ENCODE data around the gene ANO2.

- RAMPAGE, long total RNA = no peak
- RRBS = 92% methylated on average over 3 of the region's 9 CpGs
These were observed 173.4 kb downstream of the TSPAN9 start for GRCh38 chr12:3250425-3251056.

GRCh38 chr12:3263368-3264210 lies 186.4 kb downstream of the TSPAN9 start:
- RAMPAGE, long total RNA = no peak
- RRBS = no CpG with 5 or more reads among the region's 24 CpGs

GRCh38 chr12:3278424-3278818 lies 201.2 kb downstream of the TSPAN9 start:
- RAMPAGE, long total RNA = no peak
- RRBS = no CpG with 5 or more reads among the region's 6 CpGs

- RAMPAGE, long total RNA = no peak
- RRBS = 75% methylated on average over 4 of the region's 17 CpGs
These were observed 180.0 kb upstream of the PRMT8 start for GRCh38 chr12:3310963-3311460.

GRCh38 chr12:3816071-3816668 lies 57.0 kb downstream of the PARP11 start:
- RAMPAGE, long total RNA = no peak
- RRBS = no CpG with 5 or more reads among the region's 4 CpGs

DNA sequence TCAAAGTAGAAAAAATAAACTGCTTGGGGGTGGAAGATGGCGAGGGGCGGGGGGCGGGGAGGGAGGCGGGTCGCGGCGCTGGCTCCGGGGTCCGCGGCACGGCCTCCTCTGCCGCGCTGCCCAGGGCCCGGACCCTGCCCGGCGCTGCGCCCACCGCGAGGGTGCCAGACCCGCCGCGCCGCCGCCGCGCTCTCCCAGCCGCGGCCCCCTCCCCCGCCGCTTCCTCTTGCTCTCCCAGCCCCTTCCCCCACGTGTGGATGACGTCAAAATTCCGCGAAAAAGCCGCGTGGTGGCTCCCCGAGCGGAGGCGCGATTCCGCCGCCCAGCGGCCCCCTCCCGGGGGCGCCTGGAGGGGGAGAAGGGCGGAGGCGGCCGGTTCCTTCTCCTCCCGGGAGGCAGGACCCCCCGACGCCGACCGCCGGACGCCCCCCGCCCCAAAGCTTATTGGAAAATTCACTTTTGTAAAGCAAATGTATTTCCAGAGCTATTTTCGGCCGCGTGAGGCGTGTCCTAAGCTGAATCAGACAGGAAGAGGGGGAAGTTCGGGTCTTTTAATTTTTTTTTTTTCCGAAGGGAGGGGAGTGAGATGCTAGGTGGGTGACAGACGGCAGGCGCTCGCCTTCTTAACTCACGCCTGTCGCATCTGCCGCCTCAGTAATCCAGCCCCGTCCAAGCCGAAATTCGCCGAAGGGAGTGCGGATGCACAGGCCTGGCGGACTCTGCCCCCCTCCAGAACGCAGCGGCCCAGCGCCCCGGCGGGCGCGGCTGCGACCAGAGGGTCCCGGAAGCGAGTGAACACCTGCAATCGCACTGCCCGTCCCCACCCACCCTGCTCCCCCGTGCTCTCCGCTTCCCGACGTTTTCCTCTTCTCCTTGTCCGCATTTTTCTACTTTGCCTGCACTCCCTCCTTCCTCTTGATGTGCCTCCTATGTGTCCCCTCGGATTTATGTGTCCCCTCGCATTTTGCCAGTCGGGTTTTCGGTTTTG lies 4.1 kb upstream of the CCND2 start:
- RAMPAGE, long total RNA = no peak
- RRBS = 3% methylated on average over 16 of the region's 95 CpGs

DNA sequence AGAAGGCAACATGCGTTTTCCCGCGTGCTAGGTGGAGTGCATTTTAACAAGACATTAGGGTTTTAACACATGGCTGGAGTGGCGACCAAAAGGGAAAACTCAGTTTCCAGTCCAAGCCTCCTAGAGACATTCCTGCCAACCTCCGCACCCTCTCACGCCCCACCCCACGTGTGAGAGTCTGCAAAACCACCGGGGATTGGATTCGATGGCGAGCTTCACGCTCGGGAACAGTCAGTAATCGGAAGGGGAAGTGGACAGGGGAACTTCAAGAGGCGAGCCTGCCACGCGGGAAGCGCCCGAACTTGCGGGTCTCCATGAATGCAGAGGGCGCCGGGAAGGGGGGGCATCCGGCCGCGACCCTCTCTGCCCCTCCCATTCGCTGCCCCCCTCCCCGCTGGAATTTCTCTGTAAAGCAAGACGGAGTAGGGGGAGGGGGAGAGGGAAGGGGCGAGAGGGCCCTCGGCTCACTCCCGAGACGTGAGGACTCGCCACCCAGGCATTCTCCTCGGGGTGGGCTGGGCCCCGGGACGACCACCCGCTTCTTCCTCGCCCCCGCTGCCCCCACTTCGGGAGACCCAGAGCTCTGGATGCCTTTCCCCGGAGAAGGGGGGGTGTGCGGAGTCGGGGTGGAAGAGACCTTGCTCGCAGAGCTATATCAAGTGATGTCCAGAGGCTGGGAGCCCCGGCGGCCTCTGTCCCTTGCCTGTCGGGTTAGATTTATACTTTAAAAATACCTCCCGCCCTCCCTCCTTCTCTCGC lies 2.6 kb upstream of the CCND2 start:
- RAMPAGE, long total RNA = no peak
- RRBS = 2% methylated on average over 10 of the region's 48 CpGs

GRCh38 chr12:4434821-4435081 lies 10.9 kb downstream of the FGF6 start:
- RAMPAGE, long total RNA = no peak
- RRBS = no CpG with 5 or more reads among the region's 2 CpGs

DNA sequence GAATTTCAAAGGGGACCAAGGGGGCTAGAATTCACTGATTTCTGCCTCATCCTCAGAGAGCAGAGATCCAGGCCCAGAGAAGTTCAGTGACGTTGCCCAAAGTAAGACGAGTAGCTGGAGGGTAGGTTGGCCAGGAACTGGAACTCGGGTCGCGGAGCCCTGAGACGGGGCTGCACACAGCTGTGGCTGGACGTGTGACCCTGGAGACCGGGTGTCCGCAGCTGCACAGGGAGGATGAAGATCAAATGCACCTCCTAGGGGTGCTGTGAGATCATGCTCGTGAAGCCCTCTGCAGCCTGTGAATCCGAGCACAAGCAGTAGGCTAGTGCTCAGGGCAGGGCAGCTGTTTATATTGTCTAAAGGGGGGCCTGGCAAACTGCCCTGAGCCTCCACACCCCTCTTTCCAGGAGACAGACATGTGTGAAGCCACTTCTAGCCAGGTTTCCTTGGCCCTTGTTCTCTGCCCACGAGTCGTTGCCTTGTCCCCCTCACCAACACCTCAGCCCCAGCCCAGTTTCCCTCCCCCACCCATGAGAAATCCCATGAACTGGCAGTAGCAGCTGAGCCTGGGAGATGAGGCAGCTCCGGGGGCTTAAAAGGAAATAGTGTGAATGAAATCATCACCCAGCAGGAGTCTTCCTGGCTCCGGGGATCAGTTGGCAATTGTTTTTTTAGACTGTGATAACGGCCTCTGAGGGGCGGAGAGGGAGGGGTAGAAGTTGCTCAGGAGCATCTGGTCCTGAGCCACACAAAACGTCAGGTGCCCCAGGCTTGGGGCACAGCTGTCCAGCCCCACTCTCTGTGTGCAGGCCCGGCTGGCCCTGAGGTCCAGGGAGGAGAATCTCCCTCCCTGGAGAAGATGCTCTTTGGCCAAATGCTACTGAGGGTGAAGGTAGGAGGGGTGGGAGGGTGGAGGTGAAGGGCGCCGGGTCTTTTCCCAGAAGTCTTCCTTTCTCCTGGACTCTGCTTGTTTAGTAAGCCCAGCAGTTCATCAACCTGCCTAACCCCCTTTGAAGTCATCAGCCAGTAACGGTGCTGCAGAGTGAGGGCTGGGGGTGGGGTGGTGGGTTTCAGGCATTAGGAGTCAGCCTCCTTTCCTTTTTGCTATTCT lies 4.1 kb downstream of the FGF6 start:
- RAMPAGE, long total RNA = no peak
- RRBS = 9% methylated on average over 5 of the region's 22 CpGs

DNA sequence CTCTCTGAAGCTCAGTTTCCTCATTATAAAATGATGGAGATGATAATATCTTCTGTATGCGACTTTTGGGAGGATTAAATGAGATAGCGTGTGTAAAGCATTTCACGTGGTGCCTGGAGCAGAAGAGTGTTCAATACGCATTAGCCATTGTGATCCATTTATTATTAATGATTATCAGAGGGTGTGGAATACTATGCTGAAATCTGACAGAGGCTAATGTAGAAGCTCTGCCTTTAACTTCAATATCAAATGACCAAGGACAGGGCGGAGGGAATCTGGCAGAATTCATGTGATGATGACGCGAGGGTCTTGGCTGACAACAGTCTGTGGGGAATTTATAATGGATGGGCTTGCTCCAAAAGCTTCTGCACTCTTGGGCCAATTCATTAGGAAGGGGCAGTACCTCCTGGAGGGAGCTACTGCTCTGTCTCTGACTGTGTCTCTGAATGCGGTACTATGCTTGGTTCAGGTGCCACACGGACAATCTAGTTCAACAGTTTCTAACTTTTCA lies 42.8 kb upstream of the KCNA6 start:
- RAMPAGE, long total RNA = no peak
- RRBS = no CpG with 5 or more reads among the region's 9 CpGs

- RAMPAGE, long total RNA = no peak
- RRBS = no CpG with 5 or more reads among the region's 24 CpGs
These were observed 1.3 kb upstream of the NTF3 start for GRCh38 chr12:5430629-5431046.

DNA sequence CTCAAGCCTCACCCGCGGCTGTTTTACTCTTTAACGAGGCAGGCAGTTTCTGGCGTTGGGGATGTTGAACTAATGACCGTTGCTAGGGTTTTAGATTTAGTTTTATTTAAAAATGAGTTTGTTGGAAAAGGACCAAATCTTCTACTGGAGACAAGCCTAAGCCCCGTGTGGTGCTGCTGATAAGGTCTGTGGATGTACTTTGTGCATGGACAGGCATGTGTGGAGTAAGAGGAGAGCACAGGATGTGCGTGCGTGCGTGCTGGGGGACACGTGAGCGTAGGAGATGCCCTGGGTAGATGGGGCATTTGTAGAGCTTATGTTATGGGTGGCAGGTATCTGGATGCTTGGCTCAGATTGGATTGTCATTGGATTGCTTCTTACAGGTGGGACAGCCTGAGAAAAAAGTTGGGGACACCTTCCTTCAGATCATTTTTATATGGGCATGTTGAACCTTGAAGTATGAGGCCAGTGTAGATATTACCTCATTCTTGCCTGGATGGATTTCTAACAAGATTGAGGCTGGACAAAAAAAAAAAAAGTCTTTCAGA lies 5.8 kb downstream of the NTF3 start:
- RAMPAGE, long total RNA = no peak
- RRBS = no CpG with 5 or more reads among the region's 11 CpGs

DNA sequence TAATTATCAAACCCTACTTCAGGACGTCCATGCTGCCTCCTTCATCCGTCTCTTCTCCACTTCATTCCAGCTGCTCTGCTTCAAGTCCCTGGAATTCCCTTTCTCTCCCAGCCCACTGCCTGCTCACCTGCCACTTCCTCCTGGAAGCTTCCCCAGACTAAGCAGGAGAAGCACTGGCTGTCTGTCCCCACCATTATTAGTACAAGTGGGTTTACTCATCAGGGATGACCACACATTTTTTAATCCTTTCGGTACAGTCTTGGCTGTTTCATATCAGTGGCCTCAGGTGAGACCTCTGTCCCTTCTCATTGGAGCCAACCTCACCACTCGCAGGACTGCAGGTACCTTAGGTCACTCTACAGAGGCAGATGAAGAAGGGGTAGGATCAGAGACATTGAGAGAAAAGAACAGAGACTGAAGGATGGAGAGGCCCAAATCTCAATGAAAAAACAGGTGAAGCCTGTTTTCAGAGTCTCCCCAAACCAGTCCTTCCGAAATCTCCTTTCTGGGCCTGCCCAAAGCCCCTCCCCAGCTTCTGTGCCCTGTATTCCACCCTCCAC lies 18.0 kb downstream of the ANO2 start:
- RAMPAGE, long total RNA = no peak
- RRBS = no CpG with 5 or more reads among the region's 5 CpGs

DNA sequence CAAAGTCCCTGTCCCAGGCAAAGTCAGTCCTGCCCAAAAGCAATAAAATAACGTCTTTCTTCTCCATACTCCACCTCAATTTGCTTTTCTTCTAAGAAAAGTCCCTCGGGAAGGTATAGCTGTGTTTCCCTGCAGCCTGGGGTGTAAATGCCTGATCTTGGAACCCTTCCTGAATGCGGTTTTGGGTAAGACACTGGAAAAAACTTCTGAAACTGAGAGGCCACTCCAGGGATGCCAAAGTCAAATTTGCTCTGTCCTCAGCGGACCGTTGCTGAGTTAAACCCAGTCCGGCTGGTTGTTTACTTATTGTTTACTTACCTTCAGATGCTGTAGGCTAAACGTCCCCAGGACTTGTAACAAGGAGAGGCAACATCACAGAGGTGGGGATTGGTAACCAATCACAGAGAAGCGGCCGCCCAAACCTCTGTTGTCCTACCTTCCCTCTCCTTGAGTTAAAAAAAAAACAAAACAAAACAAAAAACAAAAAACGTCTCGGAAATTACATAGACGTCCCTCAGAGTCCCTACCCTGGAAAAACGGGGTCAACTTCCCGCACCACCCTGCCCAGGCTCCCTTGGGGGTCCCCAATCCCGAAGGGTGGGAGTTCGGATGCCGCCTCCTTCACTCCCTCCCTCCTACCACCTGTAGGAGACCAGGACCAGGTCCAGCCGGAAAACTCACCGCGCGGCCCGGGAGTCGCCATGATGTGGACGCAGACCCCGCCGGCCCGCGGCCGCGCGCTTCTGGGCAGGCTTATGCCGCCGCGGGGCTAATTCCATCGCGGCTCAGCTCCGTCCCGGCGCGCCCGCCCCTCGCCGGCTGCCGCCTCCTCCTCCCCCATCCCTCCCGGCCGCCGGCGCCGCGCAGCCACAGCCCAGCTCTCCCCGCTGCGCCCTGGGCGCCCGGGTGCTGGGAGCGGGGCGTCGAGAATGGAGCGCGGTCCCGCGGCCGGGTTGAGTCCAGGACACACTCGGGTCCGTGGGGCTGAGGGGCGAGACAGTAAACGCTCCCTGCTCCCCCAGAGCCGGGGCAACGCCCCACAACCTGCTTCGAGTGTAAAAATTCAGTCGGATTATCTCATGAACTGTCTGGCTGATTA lies at the start of gene ANO2:
TSS of gene ANO2 (minus strand) at position 745 of the 1,099 bp plus-strand sequence.
- RAMPAGE, long total RNA = no peak
- RRBS = 2% methylated on average over 34 of the region's 70 CpGs

GRCh38 chr12:5981760-5982004 lies 36.6 kb upstream of the ANO2 start:
- RAMPAGE, long total RNA = no peak
- RRBS = no CpG with 5 or more reads among the region's 4 CpGs

DNA sequence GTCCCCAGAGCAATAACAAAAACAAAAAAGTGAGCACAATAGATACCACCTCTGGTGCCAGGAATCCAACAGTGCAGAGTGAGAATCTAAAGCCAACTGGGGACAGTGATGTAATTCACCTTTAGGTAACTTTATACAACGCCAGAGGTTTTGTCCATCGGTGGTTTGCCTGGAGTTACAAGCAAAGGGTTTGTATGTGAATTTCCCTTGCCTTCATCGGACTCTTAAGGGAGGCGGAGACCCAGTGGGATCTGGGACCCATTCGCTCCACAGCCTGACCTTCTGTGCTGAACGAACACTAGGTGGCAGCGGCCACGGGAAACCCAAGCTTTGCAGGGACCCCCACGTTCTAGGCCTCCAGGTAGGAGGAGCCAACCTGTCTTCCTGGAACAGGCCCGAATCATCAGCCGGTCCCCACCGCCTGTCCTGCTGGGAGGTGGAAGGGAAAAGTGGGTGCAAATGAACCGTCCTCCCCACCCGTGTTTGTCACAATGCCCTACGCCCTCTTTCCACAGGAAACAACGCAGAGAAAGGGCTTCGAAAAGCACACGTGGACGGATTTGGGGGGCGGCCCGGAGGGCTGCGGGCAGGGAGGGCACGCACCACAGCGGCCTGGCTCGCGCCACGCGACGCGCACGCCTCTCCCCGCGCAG lies 68.1 kb downstream of the VWF start:
- RAMPAGE, long total RNA = no peak
- RRBS = no CpG with 5 or more reads among the region's 33 CpGs

DNA sequence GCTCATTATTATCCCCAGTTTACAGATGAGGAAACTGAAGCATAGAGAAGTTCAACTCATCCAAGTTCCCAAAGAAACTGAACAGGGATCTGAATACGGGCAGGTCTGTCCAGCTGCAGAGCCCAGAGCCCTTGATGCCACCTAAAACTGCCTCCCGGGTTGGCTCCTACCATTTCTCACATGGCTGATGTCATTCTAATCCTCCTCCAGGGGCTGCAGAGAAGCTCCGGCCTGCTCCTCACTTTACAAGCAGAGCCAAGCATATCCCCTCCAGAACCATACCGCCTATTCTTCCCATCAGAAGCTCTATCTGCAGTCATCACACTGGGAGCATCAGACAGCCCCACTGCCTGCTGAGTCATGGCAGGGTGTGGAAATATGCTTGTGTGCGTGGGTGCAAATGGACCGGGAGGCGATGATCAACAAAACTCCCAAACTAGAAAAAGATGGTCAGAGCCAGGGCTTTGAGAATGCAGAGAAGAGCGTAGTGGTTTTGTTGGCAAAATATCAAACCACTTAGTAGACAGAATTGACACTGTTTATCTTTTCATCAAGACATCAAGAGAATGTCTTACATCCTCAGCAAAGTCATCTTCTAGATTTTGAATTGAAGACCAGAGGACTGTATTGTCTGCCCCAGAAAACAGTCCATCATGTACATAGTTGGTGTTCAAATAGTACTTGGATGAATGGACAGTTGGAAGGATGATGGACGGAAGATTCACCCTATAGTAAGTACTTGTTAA lies 55.1 kb downstream of the VWF start:
- RAMPAGE, long total RNA = no peak
- RRBS = 33% methylated on average over 2 of the region's 9 CpGs

- RAMPAGE, long total RNA = no peak
- RRBS = no CpG with 5 or more reads among the region's 5 CpGs
These were observed 54.0 kb downstream of the VWF start for GRCh38 chr12:6070328-6070991.

DNA sequence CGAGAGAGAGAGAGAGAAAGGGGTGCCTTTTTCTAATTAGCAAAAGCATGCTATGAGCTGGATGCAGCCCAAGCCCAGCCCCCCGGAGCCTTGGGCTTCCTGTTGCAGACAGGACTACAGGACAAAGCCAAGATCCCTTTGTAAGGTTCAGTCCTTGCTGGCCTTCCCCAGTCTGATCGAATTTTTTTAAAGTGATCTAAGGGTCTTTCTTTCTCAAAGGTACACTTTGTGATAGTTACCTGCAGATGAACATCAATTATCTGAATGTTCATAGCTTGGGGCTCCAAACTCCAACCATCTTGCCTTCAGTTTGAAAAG lies 36.0 kb downstream of the VWF start:
- RAMPAGE, long total RNA = no peak
- RRBS = no CpG with 5 or more reads among the region's 3 CpGs

DNA sequence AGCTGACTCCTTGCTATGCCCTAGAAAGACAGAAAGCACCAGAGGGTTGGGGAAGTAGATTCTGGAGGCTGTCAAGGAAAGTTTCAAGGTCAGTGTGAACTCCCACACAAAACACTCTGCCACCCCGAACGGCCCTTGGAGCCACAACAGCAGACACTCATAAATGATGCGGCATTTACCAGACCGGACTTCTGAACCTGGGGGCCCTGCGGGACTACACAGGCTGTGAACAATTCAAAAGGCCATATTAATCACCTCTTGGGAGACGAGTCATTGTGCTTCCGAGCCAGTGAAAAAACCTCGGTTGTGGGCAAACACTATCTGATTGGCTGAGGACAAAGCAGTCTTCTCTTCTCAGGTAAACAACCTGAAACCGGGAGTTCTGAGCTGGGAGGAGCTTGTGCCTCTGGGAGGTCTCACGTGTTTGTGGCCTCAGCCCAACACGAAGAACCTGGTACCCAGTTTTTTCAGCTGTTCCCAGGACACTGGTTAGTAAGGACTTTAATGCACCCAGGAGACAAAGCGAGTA lies 35.5 kb downstream of the VWF start:
- RAMPAGE, long total RNA = no peak
- RRBS = no CpG with 5 or more reads among the region's 12 CpGs